ENCODE measurements around the gene HMGB3.

- RRBS = no CpG with 5 or more reads among the region's 7 CpGs
These were observed 11.1 kb downstream of the IDS start for GRCh38 chrX:149493969-149494461.

DNA sequence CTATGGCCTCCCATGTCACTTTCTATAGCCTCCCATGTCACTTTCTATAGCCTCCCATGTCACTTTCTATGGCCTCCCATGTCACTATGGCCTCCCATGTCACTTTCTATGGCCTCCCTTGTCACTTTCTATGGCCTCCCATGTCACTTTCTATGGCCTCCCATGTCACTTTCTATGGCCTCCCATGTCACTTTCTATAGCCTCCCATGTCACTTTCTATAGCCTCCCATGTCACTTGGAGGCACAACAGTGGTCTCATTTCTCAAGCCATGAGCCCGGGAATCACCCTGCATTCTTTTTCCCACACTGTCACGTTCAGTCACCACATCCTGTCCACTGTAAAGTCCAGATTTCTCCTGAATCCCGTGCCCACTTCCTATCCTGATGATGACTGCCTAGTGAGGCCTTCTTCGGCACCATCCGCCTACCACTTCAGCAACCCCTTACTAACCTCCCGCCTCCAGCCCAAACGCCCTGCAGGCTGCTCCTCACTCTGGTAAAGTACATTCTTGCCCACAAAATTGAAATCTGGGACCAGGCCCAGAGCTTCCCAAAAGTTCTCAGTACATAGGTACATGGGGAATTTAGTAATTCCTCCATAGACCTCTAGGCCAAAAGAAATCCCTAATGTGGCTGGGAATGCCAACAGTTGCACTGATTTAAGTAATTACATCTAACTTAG, 10.4 kb upstream of the HSFX2 start:
- RRBS = no CpG with 5 or more reads among the region's 7 CpGs

- RRBS = under 1% methylated on average over 24 of the region's 48 CpGs
These were observed 703 bp downstream of the TMEM185A start for GRCh38 chrX:149630659-149631518.

DNA sequence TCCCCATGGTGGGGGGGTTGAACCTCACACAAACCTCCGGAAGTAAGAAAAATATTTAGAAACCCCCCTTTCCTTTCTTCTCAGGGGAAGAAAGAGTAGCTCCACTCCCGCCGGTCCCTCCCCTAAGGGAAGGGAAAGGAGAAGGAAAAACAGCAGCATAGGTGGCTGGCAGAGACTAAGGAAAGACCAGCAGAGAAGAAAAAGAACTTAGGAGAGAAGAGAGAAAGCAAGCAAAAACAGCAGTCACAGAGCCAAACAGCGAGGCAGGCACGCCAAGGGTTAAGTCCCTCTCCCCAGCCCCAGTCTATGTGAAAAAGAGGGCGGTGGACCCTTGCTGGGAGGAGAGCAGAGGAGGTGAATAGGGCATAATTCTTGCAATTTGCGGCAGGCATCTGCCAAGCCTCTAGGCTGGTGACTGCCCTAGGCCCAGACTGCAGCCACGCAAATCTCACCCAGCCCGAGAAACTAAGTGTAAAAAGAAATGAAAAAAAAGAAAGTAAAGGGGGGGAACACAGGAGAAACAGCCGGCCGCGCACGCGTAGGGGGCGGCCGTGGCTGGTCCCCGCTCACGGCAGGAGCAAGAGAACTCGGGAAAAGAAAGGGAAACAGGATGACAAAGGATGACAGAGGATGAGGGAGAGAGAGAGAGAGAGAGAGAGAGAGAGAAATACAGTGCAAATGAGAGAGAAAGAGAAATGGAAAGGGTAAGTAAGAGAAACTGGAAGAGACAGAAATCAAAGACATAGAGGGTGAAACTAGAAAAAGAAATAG, 48.6 kb downstream of the MAGEA9 start:
- RRBS = no CpG with 5 or more reads among the region's 19 CpGs

DNA sequence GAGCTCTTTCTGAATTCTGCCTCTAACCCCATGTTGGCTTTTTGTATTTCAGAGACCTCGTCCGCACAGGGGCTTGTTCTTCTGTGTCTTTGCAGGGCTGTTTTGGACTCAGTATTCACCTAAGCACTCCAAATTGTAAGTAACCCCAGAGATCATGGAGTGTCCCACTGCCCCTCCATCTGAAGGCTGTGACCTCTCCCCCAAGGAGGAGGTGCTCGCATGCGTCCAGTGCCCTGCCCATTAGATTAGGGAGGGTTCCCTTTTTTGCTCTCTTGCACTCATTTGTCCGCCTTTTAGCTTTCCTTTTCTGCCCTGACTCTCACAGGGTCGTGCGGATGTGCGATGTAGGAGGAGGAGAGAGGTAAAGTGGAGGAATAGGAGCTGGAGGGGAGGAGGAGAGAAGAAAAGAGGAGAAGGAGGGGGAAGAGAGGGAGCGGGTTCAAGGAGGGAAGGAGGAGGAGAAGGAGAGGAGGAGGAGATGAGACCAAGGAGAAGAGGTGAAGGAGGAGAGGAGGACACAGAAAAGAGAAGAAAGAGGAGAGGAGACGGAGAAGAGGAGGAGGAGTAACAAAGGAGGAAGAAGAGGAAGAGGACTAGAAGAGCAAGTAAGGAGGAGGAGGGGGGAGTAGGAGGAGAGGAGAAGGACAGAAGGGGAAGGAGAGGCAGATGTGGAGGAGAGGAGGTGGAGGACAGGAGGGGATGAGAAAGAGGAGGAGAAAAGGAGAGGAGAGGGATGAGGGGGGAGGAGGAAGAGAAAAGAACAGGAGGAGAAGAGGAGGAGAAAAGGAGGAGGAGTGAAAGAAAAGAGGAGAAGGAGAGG, 5.9 kb upstream of the EOLA2 start:
- RRBS = no CpG with 5 or more reads among the region's 10 CpGs

DNA sequence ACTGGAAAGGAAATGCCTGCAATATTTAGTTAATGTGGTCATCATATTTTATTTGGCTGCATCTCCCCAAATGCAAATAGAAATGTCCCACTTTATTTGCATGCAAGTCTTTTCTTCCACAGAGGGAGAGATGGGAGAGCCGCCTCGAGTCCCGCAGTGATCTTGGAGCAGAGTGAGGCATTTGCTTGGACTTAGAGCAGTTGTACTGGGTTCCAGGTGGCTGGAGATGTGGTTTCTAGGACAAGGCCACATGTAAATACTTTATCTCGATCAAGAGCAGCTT, 146.6 kb upstream of the EOLA2 start:
- RRBS = no CpG with 5 or more reads among the region's 4 CpGs

DNA sequence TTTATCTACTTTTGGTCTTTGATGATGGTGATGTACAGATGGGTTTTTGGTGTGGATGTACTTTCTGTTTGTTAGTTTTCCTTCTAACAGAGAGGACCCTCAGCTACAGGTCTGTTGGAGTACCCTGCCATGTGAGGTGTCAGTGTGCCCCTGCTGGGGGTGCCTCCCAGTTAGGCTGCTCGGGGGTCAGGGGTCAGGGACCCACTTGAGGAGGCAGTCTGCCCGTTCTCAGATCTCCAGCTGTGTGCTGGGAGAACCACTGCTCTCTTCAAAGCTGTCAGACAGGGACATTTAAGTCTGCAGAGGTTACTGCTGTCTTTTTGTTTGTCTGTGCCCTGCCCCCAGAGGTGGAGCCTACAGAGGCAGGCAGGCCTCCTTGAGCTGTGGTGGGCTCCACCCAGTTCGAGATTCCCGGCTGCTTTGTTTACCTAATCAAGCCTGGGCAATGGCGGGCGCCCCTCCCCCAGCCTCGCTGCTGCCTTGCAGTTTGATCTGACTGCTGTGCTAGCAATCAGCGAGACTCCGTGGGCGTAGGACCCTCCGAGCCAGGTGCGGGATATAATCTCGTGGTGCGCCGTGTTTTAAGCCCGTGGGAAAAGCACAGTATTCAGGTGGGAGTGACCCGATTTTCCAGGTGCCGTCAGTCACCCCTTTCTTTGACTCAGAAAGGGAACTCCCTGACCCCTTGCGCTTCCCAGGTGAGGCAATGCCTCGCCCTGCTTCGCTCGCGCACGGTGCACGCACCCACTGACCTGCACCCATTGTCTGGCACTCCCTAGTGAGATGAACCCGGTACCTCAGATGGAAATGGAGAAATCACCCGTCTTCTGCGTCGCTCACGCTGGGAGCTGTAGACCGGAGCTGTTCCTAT, 57.7 kb downstream of the MAMLD1 start:
- RRBS = no CpG with 5 or more reads among the region's 31 CpGs

DNA sequence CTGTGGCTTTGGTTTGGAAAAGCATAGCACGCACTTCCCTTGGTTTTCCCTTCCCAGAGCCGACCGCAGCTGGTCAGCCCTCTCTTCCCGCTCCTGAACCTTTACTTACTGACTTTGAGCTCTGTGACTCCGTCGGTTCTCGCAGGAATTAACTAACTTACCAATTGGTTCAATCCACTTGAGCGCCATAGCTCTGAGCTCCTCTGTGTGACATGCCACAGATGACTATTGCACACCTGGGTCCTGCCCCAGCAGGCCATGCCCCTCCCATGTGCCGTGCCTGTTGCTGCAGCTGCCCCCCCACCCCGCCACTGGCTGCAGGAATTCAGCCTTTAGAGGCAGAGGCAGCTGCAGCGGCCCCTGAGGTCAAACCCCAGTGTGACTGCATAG, 70.5 kb downstream of the MTMR1 start:
- RRBS = no CpG with 5 or more reads among the region's 11 CpGs

- RRBS = no CpG with 5 or more reads among the region's 8 CpGs
These were observed 71.8 kb downstream of the MTMR1 start for GRCh38 chrX:150765016-150765463.

GRCh38 chrX:150966535-150966774, 16.7 kb upstream of the HMGB3 start:
- RRBS = no CpG with 5 or more reads among the region's 2 CpGs

GRCh38 chrX:150982566-150983693, at the start of gene HMGB3:
HMGB3 (plus strand) TSS chrX:150983335.
- RRBS = 3% methylated on average over 8 of the region's 121 CpGs

DNA sequence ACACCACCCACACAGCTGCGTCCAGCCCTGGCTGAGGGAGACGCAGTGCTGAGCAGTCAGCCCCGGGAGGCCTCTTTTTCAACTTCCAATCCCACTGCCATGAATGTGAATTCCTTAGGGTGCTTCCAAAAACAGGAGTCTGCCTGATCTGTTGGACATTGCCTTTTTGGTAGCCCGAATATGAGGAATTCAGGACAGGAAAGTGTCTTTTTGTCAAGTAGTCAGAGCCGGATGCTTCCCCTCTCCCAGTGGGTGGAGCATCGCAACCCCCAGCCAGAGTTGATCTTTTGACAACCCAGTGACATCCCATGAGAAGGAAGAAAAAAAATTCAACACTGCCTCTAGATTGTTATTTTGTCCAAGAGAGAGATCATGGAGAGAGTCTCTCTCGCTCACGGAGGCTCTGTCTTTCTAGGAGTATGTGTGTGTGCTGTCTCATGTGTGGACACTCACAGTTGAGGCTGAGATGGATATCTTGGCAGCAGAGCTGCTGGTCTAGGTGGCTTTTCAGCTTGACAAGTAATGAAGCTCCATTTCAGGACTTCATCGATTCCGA, 9.0 kb downstream of the PRRG3 start:
- RRBS = no CpG with 5 or more reads among the region's 10 CpGs

GRCh38 chrX:152914887-152916106, 17.4 kb downstream of the ZNF185 start:
- RRBS = no CpG with 5 or more reads among the region's 22 CpGs

DNA sequence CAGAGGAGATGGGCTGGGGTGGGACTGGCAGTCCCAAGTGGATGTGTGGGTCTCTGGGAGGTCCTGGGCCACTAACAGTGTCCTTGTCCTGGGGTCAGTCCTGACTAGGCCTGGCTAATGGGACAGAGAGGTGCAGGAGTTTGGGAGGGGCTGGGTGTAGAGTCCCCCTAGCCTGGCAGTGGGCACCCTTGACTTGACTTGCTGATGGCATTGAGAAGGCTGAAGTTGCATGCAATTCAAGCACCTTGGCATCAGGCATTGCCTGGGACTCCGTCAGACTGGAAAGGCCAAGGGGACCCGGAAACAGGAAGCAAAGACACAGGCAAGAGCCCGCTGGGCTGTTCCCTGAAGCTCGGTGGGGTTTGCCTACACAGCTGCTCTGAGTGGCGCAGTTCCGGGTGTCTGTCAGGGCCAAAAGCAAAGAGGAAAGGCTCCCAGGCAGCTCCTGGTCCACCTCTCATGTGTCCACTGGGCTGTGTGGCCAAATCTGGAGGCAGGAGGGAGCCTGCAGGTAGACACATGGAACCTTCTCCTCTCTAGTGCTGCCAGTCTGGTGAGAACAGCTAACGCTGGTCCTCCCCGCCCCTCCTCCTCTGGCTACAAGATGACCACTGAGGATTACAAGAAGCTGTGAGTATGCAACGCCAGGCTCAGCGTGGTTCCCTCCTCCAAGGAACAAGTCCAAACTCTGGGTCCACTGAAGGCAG, 19.8 kb downstream of the ZNF185 start:
- RRBS = 100% methylated on average over 4 of the region's 10 CpGs

- RRBS = 2% methylated on average over 7 of the region's 85 CpGs
These were observed 43.9 kb downstream of the ZNF185 start for GRCh38 chrX:152941230-152942631.

- RRBS = 0% methylated on average over 1 of the region's 13 CpGs
These were observed 4.7 kb downstream of the PNMA5 start for GRCh38 chrX:152989090-152989718.

GRCh38 chrX:153028480-153028925, 27.8 kb upstream of the PNMA3 start:
- RRBS = no CpG with 5 or more reads among the region's 14 CpGs

GRCh38 chrX:153225370-153225916, 40.5 kb upstream of the PWWP4 start:
- RRBS = no CpG with 5 or more reads among the region's 7 CpGs

DNA sequence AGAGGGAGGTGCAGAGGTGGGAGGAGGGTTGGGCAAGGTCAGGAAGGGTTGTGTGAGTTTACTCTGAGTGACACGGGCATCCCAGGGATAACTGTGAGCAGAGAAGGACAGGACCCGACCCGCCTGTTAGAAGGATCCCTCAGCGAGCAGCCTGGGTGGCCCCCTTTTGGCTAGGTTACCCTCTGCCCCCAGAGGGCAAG, 1.3 kb downstream of the ZFP92 start:
- RRBS = no CpG with 5 or more reads among the region's 4 CpGs

Measured in cardiac fibroblast (primary cell).